ENCODE measurements around the genes CALR and PALM3.

- PRO-cap, result bidirectional peak, plus-strand start at chr19:12938609, minus-strand start at chr19:12938195
Observed at GRCh38 chr19:12938548-12938923, at the start of gene CALR. TSS of gene CALR (plus strand) at chr19:12938609.

DNA sequence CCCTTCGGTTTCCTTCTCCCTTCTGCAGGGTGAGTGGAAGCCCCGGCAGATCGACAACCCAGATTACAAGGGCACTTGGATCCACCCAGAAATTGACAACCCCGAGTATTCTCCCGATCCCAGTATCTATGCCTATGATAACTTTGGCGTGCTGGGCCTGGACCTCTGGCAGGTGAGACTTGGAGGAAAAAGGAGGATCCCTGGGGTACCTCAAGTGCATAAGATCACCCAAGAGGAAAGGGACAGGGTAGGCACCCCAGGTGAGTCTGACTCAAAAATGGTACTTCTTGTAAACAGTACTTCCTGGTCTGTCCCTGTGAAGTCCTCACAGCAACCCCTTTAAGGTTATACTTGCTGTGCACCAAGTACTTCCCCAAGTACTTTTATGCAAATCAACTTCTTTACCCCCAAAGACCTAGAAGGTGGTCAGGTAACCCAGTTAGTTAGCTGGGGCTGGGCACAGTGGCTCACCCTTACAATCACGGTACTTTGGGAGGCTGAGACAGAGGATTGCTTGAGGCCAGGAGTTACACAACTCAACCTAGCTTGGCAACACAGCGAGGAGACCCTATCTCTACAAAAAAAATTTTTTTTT is 2.4 kb downstream of the CALR start:
- PRO-cap, result no peak

DNA sequence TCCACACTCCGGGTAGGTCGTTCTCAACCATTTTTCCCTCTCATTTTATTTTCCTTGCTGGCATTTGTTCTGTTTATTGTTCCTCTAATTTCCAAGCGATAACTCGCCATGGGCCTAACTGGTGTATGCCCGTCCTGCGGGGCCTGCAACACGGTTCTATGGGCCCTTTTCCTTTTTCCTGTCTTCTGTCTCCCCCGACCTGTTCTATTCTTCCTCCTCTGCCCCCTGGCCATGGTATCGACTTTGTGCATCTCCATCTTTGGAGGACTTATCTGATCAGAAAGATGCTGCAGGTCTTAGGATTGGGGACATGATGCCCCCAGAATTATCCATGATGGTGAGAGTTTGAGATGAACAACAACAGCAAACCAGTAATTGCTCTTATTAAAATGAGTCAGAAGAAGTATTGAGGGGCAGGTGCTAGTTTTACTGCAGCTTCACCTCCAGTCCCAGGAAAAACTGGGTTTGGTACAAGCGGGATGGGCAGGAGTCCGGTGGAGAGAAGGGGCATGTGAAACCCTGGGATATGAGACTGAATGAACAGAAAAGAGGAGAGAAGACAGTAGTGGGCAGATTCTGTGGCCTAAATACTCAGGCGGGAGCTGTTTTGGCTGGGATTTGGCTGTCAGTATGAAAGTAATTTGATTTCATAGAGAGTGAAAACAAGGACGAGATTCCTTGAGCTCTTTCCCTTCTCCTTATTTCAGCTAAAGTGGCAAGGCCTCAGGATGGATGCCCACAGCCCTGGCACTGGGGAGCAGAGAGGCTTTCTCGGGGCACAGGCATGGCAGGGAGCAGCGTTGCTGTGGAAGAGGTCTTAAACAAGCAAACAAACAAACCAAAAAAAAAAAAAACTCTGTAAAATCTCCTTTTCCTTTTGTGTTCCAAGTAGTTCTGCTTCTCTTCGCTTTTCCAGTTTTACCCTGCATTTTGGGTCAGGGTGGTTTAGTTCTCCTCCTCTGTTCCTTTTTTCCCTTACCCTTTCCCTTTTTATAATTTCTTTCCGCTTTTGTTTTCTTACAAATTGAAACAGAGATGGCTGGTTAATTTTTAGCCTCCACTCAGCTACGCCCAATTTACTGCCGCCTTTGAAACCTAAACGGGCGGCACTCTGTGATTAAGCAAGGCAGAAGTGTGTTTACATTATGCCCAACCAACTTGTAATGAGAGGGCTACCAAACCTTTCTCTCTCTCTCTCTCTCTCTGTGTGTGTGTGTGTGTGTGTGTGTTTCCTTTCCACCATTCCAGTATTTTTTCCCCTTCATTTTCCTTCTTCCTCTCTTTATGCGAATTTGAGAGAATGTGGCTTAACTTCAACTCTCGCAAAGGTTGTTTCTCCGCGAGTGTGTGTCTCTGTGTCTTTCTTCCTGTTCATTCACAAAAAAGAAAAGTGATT is 30.8 kb downstream of the NFIX start:
- PRO-cap, result no peak

DNA sequence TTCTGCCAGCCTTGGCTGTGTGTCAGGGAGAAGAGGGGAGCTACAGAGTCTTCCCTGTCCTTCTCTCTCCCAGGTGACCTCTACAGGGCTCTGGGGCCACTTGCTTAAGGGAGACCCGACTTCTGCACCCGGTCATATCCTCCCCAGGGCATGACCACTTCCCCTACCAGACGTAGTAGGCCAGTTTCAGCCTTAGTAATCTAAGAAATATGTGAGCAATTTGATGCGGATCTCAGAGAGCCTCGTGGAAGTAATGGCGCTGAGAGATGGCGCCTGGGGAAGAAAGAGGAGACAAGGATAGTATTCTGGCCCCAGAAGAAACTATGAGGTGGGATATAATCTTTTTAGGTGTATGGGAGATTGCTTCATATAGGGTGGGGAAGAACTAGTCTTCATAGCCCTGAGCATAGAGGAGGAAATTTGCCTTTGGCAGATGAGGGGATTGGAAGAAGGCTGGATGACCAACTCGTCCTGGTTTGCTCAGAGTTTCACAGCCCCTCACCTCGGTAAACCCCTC is 42.0 kb downstream of the NFIX start:
- PRO-cap, result no peak

DNA sequence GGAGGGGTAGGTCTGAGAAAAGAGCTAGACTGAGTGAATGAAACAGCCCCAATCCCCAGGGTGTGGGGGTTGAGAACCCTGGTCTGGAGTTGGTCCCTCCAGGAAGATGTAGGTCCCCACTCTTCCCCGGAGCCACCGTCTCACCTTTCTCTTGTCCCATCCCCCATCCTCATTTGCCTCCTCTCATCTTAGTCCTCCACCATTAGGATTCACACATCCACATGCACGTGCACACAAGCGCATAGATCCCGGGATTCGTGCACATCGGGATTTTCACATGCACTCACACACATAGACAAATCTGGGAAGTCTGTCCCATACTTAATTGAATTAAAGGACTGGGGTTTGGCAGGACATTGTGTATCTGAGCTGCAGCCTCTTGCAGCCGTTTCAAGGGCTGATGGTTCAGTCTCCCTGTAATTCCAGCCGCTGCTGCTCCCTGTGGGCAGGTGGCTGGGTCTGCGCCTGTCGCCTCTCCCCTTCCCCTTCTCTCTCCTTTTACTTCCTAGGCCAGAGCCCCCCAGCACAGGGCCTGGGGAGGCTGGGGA is 43.7 kb downstream of the LYL1 start:
- PRO-cap, result no peak

GRCh38 chr19:13064116-13064624 is 38.5 kb downstream of the LYL1 start:
- PRO-cap, result no peak

- PRO-cap, result unidirectional peak, minus-strand start at chr19:13151340; unidirectional peak, minus-strand start at chr19:13151578; bidirectional peak, plus-strand start at chr19:13151914, minus-strand start at chr19:13151706
Observed at GRCh38 chr19:13150996-13151876, 1.0 kb downstream of the IER2 start.

DNA sequence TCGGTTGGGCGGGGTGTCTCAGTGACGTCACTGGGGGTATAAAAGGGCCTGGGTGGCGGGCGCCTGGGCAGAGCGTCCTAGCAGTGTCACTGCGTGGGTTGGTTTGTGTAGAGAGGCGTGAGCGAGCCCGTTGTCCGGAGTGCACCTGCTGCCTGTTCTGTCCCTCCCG is 2.7 kb downstream of the IER2 start:
- PRO-cap, result bidirectional peak, plus-strand start at position 70 of the sequence, minus-strand start outside the sequence

GRCh38 chr19:13599942-13600403 is 93.7 kb upstream of the CACNA1A start:
- PRO-cap, result no peak

GRCh38 chr19:13778094-13778544 is 3.9 kb downstream of the C19orf53 start:
- PRO-cap, result no peak

DNA sequence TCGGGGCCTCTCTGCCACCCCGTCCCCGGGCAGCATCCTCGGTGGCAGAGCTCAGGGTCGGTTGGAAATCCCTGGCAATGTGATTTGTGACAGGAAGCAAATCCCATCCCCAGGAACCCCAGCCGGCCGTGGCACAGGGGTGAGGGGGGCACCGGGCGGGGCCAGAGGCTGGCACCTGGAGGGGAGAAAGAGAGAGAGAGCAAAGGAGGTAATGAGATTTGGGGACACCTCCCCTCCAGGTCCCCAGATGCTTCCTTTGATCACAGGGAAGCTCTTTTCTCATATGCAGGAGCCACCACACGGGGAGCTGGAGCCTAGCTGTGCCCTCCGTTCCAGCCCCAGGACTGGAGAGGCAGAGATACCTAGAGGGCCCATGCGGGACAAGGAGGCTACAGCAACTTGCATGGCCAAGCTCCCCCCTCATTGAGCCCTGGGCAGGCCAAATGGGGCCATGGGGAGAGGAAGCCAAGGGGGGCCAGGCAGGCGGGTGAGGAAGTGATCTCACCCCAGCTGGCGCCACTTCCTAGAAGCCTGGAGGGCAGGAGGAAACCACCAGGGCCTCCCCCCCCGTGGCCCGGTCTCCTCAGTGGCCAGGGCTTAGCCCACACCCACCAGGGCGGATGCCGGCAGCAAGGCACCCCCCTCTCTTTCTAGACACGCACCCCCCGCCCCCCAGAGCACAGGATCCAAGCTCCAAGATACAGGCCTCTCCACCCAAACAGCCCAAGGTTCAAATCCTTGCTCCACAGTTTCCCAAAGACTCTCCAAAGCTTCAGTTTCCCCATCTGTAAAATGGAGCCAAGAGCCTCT is 40.2 kb upstream of the NANOS3 start:
- PRO-cap, result bidirectional peak, plus-strand start at position 356 of the sequence, minus-strand start at position 425 of the sequence

DNA sequence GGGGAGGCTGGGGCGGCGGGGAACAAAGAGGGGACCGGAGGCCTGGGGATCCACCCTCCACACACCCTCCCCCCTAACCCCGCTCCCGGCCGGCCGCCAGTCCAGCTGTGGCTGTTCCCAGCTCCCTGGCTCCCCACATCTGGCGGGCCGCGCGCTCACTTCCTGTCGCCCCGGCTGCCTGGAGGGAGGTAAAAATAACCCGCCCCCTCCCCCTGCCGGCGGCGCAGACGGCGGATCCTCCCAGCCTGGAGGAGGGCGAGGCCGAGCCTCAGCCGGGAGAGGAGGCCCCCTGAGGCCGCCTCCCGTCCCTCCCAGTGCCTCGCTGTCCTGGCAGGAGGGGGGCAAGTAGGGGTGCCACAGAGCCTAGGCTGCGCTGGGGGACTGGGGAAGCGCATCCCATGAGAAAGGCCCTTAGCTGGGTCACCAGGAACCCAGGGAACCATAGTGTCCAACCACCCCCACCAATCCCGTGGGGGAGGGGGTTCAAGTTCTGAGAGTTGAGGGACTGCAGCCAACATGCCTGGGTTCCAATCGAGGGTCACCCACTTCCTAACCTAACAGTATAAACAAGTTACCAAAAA is 29.2 kb upstream of the NANOS3 start:
- PRO-cap, result bidirectional peak, plus-strand start at position 224 of the sequence, minus-strand start at position 141 of the sequence

DNA sequence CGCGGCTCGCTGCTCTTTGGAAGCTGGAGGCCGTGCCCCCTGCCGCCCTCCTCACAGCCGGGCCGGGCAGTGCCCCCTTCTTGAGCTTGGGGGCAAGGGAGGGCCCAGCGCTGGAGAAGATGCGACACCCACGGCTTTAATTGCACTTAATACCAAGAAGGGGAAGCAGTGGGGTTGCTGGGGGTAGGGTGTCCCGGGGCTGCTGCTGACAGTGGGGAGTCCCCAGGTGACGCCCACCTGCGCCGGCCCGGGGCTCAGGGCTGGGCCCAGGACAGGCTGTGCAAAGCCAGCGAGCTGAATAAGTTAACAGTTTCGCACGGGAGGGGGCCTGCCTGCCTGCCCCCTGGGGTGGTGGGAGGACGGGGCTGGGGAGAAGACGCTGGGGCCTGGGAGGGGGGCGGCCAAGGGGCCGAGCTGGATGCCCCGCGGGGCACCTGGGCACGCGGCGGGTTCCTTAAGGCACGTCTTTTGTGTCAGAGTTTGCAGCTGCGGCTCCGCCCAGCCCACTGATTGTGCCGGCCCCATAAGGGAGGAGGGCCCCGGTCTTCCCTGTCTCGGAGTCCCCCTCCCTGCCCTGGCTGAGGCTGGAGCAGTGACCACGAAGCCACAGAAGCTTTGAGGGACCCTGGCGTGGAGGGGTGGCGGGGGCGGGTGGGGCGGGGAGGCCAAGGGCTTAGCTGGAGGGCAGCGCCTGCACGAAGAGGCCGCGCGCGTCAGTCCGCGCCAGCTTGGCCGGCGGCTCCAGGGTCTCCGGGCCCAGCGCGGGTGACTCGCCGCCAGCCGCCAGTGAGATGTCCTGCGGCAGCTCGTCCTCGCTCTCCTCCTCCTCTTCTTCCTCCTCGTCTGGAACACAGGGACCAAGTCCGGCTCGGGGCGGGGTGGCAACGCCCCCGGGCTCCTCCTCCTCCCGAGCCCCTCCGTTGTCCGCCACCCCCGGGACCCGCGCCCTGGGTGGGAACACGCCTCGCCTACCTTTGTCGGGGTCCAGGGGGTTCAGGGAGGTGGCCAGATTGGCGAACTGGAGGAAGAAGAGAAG is 10.0 kb downstream of the DCAF15 start:
- PRO-cap, result no peak

DNA sequence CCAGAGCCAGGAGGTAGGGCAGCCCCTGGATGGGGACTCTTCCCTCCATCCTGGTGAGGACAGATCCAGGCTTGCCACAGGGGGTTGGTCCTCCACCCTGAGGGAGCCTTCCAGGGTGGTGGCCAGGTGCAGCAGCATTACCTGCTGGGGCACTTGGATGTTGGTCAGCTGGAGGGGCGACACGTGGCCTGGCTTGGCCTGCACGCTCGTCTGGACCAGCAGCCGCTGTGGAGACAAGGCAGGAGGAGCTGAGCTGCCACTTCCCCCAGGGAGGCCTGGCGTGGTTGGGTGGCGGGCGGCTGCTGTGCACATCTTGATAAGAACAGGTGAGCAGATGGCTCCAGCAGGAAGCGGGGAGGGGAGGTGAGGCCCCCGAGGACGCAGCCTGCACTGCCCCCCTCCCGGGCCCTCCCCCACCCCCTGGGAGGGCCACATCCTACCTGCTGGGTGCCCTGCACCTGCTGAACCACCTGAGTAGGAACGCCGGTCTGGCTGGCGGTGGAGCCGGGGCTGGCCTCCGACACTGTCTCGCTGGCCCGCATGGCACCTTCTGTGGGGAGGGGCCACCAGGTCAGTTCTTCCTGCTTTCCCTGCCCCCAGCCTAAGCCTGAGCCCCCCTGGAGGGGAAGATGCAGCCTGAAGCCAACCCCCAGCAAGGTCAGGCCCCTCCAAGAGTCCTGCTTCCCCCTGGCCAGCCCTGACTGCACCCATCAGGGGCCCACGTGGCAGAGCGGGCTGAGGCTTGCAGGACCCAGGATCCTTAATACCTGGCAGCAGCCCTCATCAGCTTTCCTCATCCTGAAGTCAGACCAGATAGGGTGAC is 22.9 kb downstream of the RFX1 start:
- PRO-cap, result no peak

DNA sequence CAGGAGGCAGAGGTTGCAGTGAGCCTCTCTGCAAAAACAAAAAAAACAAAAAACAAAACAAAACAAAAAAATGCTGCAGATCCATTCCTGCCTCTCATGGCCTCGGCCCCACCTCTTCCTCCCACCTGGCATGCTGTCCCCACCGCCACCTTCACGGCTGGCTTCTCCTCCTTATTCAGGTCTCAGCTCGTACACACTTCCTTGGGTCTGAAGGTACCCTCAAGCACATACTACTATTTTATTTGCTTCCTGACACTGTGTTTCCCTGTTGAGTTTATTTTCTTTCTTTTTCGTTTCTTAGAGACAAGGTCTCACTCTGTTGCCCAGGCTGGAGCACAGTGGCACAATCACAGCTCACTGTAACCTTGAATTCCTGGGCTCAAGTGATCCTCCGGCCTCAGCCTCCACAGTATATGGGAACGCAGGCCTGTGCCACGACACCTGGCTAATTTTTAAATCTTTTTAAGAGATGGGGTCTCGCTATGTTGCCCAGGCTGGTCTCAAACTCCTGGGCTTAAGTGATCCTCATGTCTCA is 5.0 kb downstream of the RFX1 start:
- PRO-cap, result no peak

DNA sequence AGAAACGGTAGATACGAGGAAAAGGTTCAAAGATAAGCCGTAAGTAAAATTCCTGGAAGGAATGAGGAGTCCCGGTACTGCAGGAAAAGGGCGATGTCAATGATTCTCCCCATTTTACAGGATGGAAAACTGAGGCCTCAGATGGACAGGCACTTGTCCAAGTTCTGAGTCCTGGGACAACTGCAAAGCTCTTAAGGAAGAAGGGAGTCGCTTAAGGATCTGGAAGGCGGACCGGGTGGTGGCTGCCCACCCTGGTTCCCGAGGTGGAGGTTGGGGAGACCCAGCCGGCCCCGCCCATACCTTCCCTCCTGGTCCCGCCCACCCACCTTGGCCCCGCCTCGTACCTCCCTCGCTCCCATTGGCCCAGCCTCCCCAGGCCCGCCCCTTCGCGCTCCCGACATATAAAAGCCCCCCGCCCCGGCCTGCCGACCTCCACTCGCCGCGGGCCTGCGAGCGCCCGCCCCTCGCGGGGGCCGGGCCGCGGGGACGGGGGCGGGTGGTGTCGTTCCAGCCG is 627 bp downstream of the RFX1 start:
- PRO-cap, result bidirectional peak, plus-strand start at position 404 of the sequence, minus-strand start at position 272 of the sequence; bidirectional peak, plus-strand start at position 431 of the sequence, minus-strand start outside the sequence

- PRO-cap, result no peak
Observed at GRCh38 chr19:14053896-14055038, 7.6 kb downstream of the PALM3 start.

DNA sequence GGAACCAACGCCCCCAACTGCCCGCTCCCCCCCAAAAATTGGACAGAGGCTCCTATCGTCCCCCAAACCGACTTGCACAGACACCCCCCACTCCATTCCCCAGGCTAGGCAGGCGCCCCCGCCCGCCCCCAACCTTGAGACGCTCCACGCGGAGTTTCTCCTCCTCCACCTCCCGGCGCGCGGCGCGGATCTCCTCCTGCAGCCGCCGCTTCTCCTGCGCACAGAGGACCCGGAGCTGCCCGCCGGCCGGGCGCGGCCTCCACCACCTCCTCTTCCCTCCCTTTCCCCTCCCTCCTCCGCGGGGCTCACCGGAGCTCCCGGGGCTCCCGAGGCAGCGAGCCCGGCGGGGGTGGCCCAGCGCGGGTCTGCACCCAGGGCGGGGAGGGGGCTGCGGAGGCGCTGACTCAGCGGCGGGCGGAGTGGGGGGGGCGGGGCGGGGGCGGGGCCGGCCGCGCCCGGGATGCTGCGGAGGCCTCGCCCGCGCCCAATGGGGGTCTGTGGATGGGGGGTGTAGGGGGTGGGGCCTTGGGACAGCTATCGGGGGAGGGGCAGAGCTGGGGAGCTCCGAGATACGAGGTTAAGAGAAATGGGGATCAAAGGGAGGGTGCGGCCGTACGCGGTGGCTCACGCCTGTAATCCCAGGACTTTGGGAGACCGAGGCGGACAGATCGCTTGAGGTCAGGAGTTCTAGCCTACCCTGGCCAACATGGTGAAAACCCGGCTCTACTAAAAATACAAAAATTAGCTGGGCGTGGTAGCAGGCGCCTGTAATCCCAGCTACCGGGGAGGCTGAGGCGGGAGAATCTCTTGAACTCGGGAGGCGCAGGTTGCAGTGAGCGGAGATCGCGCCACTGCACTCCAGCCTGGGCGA is 4.4 kb downstream of the PALM3 start:
- PRO-cap, result no peak

DNA sequence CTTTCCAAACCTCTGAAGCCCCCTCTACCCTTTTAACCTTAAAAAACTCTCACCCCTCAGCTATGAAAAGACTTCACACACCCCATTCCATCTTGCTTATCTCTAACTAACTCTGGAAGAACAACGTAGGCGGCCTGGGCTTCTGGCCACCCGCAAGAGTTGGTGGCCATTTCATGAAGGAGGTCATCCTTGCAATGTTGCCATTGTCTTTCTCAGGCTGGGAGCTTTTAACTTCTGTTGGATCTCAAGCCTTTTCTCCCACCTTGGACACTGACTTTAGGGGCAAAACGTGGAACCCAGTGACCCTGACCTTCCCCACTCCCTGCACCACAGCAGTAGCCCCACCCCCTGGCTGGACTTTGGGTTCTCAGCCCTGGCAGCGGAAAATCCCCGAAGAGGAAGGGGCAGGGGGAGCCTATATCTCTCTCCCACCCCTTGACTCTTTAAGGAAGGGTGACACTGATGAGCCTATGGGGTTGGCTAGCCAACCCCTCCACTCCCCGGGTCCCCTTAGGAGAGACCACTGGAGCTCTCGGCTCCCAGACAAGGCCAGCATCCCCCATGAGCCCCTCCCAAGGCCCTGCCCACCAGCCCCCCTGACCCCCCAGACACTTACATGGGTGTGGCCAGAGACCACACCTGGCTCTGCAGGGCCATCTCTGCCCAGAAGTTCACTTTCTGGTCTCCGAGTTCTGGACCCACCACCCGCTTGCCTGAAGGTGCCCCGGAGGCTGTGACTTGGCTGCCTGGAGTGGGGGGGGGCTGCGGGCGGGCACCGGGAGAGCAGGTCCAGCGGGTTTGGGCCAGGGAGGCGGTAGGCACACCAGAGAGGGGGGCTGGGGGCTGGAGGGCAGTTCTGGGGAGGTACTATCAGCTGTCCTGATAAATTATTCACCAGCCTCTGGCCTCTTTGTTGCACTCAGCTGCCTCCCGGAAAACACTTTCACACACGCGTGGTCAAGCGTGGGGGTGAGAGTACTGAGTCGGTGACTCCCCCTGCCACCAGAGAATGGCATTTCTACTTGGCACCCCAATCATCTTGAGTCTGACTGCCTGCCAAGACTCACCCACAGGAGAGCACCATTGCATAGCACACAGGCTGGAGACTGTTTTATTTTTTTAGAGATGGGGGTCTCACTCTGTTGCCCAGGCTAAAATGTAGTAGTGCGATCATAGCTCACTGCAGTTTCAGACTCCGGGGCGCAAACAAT is at the start of gene PALM3:
Gene PALM3, minus strand, starts transcription at position 753 of the 1,211 bp plus-strand sequence.
- PRO-cap, result no peak

DNA sequence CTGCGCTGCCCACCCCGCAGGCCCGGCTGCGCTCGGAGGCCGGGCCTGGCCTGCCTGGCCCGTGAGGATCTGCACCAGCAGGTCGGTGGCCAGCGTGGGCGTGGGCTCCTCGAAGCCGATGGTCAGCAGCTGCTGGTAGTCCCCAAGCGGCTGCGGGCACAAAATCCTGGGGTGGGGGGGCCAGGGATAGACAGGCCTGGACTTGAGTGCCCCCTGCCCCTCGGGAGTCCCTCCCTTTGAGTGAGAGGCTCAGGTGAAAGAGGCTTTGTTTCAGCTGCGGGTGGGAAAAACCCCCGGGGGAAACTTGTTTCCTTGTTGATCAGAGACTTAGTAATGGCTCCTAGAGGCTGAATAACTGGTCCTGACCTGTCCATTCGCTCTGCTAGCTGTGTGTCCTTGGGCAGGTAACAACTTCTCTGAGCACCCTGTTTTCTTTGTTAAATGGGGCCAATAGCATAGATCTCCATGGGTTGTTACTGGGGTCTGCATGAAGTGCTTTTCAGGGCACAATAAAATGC is 3.7 kb downstream of the C19orf67 start:
- PRO-cap, result no peak